Right common carotid artery plus branches (tissue), 1 donor: Measurements from ENCODE around the genes GPRC5D, EMP1 and PLBD1.

- PRO-cap, result no peak
Observed at GRCh38 chr12:12913983-12914411, 22.6 kb downstream of the GPRC5A start.

DNA sequence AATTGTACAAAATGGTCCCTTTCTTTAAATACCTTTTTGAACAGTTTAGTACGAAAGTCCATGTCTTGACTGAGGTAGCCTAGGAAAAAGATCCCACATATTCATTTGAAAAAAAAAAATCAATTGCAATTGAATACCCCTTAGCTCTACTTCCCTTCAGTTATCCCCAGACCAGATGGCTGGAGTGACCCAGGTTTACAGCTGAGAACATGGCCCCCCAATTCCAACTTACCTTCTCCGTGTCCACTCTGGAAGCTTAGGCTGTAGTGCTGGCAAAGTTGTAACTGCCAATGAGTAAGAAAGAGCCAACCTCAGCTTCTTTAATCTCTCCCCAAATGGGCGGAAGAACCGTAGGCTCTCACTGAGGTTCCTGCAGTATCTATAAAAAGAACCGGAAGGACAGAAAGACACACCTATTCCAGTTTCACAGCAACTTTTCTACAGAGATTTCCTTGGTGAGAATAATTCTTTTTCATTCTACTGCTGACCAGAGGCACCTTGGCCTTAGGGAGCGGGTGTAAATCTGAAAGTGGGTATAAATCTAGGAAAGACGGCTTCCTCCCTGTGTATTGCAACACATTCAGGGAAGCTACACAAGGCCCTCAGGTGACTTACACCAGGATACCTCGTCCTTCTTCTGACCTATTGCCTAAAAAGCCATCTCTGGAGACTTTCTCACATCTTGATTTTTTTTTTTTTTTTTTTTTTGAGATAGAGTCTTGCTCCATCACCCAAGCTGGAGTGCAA lies at the start of gene GPRC5D:
TSS of gene GPRC5D (minus strand) at position 296 of the 747 bp plus-strand sequence.
- PRO-cap, result no peak

DNA sequence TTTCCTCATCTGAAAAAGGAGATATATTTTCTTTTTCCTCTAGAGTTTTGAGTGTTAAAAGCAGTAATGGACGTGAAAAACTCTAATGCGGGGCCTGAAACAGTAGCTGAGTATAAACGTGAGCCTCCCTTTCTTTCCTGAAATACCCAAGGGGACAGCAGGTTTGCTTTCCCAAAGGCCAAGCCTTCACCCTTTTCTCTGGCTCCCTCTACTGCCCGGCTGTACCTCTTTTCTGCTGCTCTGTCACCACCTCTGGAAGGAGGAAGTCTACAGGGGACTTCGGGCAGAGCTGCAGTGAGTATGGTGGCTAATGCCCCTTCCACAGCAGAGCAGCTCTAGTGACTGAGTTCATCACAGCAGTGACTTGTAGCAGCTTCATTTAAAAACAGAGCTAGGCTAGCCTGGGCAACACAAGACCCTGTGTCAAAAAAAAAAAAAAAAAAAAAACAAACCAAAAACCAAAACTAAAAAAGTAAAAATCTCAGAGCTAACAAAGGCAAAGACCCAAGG lies 23.7 kb upstream of the GPRC5D start:
- PRO-cap, result no peak

- PRO-cap, result no peak
Observed at GRCh38 chr12:12989111-12989499, 11.0 kb downstream of the HEBP1 start.

DNA sequence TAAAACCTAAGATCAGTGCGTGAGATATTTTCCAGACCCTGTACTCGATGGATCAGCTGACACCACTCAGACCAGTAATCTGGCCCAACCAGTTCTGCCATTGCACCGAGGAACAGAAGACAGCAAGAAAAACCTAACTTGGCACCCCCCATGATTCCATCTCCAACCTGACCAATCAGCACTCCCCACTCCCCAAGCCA lies 9.4 kb downstream of the HEBP1 start:
- PRO-cap, result no peak

DNA sequence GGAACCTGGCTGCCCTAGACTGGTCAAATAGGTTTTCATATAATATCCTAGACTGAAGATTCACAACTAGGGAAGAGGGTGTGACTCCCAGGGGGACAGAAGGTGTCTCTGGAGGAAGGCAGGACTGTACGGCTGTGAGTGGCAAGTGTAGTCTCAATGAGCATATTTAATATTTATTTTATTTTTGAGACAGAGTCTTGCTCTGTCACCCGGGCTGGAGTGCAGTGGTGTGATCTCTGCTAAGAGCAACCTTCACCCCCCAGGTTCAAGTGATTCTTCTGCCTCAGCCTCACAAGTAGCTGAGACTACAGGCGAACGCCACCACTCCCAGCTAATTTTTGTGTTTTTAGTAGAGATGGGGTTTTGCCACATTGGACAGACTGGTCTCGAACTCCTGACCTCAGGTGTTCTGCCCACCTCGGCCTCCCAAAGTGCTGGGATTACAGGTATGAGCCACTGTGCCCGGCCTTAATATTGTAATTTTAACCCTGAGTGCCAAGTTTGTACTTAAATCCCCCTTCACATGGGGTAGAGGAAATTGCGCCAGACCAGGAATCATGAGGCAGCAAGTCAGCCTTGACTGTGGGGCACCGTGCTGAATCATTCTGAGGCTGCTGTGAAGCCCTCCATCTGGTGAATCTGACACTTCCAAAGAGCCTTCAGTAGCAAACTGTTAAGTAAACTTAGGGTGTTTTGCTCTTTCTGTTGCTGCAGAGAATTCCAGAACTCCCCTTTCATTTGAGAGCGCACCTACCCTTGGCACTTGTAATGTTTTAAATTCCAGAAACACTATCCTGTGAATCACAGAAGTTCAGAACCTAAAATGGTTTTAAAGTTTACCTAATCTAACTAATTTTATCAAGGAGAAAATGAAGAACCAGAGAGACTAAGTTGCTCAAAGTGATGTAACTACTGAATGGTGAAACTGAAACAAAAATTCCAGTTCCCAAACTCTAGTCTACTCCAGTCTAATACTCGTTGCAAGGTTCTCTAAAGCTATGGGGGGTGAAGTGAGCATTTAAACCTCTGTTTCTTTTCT lies 7.7 kb downstream of the HEBP1 start:
- PRO-cap, result no peak

DNA sequence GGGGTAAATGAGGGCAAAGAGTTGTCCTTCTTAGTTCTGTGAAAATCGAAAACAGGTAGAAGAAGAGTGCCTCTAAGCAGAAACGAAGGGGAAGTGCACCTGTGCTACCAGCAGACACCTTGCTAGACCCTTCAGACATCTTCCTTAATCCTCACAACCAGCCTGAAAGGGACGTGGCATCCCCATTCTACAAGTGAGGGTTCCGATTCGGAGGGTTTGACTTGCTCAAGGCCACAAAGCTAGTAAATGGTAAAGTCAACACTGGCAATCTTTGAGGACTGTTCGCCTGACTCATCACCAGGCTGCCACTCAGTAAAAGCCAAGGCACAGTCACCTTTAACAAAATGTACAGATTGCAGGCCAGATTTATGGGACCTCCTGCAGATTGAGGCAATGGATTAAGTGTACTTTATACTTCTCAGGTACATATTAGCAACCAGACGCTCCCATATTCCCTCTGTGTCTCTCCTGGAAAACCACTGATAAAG lies 1.5 kb downstream of the GSG1 start:
- PRO-cap, result no peak

DNA sequence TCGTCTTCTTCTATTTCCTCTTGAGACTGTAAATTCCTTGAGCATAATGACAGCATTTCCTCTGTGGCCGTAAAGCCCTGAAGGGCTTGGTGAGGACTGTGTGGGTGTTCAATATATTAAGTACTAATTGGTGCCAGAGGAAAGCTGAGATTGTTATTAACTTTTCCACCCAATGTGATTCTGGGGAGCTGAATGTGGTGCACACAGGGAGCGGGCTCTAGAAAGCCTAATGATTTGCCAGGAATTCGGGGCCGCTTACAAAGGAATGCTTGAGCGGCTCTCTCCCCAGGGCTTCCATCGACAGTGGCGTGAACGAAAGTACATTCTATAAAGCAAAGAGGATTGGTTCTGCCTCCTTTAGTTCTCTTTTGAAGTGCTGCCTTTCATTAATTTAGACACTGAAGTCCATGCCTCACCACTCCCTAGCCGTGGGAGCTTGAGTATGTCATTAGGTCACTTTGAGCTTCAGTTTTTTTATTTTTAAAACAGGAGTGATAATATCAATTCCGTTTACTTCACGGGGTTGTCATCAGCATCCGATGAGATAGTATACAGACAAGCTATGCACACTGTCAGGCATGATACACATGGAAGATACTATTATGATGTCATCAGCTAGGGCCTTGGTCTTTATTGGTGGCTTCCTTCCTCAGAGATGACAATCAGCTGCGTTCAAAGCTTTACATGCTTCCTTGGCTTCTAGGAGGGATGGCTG lies 10.9 kb upstream of the GSG1 start:
- PRO-cap, result no peak

GRCh38 chr12:13165486-13166017 lies 31.0 kb upstream of the EMP1 start:
- PRO-cap, result no peak

DNA sequence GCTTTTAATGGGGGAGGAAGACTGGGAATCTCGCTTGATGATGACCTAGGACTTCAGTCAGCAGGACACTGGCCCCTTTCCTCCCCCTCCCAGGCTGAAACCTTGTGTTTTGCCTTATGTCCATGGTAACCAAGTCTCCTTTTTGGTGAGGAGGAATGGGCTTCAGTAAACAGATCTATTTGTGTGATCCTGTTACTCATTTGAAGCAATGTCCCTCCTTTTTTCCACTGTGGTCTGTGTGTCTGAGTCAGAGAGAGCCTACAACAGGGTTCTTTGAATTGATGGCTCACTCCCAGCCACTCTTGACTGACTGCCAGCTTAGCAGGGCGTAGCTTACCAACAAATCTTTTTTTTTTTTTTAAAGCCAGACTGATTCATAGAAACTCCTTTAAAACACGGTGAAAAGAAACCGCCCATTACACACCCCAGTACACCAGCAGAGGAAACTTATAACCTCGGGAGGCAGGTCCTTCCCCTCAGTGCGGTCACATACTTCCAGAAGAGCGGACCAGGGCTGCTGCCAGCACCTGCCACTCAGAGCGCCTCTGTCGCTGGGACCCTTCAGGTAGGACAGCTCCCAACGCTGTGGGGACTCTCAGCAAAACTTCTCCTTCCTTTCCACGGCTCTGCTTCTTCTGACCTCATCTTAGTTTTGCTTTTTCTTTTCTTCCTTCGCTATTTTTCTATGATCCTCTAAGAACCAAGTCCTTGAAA lies at the start of gene EMP1:
TSS of gene EMP1 (plus strand) at position 419 of the 714 bp plus-strand sequence.
- PRO-cap, result bidirectional peak, plus-strand start at position 479 of the sequence, minus-strand start at position 236 of the sequence

GRCh38 chr12:13218014-13219080 lies 21.8 kb downstream of the EMP1 start:
- PRO-cap, result no peak

- PRO-cap, result no peak
Observed at GRCh38 chr12:13255693-13256391, 59.3 kb downstream of the EMP1 start.

- PRO-cap, result no peak
Observed at GRCh38 chr12:13442958-13443534, 246.5 kb downstream of the EMP1 start.

DNA sequence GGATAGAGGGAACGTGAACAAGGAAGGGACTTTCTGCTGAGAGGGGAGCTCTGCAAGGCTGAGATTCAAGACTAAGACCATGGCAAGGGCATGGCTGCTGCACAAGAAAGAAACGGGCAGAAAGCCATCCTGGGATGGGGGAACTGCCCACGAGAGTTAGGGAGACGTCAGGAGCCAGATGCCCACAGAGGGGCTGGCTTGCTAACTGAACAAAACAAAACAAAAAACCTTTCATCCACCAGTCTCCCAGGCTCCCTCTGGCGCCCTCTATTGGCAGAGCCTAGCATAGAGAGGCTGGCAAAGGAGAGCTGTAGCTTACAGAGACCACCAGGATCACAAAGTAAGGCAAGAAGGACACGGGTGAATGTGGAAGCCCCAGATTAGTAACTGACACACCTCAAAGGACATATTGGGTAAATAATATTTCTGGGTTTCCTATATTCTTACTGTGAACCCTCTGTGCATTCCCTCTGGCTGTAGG lies 338.2 kb downstream of the EMP1 start:
- PRO-cap, result no peak

- PRO-cap, result no peak
Observed at GRCh38 chr12:14239916-14240766, 125.3 kb upstream of the ATF7IP start.

- PRO-cap, result no peak
Observed at GRCh38 chr12:14255992-14256462, 109.5 kb upstream of the ATF7IP start.

DNA sequence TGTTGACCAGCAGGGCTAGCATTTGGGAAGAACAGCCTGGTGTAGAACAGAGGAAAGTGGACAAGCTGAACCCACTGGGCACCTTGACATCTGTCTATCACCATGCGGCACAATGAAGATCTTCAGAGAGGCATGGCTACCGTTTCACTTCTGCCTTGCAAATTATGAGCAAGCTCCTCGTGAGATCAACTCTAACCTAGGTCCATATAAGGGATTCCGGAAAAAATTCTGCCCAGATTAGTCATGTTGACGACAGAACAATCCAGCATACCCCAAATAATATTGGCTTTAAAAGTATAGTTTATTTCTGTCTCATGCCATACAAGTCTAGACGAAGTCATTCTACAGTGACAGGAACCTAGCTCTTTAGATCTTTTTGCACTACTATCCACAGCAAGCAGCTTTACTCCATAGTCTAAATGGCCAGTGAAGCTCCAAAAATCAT lies 91.5 kb upstream of the ATF7IP start:
- PRO-cap, result no peak

- PRO-cap, result unidirectional peak, plus-strand start at chr12:14567479; bidirectional peak, plus-strand start at chr12:14567833, minus-strand start at chr12:14567858
Observed at GRCh38 chr12:14567132-14568556, at the start of gene PLBD1. TSS of gene PLBD1 (minus strand) at chr12:14567883.

DNA sequence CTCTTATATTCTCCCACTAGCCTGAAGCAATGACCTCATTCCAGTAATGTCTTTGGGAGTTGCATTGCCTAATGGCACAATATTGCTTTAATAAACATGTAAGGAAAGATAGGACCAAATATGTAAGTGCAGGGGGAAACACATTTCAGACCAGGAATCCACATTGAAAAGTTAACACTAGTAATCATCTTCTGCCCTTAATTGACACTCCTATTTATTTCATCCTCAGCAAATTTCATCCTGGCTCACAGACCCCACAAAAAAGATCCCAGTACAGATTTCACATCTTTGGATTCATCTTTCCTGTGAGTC lies 1.6 kb downstream of the H2AJ start:
- PRO-cap, result no peak

GRCh38 chr12:14803835-14804082 lies 289 bp downstream of the C12orf60 start:
- PRO-cap, result no peak